ENCODE data around the genes LSM14B, SS18L1 and CABLES2.

DNA sequence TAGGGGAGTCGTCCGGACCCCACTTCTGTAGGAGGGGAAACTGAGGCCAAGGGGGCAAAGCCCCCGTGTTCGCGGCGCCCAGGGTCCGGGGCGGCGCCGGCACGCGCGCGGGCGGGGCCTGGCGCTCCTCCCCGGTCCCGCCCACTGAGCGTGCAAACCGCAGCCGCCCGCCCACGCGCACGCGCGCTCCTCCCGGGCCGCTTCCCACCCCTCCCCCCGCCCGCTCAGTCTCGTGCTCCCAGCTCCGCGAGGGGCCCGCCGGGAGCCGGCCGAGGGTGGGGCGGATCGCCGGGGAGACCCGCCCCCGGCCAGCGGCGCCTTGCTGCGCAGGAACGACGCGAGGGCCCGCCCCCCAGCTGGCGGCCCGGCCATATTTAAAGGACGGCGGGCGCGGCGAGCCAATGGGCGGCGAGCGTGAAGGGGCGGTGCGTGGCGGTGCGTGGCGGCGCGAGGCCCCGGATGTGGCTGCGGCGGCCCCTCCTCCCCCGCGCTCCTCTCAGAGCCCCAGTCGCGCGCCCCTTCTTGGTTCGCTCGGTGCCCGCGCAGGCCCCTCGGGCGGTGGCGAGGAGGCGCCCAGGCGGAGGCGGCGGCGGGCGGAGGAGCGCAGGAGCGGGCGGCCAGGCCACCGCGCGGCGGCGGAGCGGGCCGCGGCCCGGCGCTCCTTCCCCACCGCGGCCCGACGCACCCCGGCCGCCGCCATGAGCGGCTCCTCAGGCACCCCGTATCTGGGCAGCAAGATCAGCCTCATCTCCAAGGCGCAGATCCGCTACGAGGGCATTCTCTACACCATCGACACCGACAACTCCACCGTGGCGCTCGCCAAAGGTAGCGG lies at the start of gene LSM14B:
LSM14B (plus strand) TSS at position 507 of the 832 bp plus-strand sequence.
- PRO-cap = bidirectional peak, plus-strand start at position 506 of the sequence, minus-strand start at position 96 of the sequence; bidirectional peak, plus-strand start at position 749 of the sequence, minus-strand start at position 712 of the sequence

GRCh38 chr20:62133098-62133636 lies 10.0 kb downstream of the PSMA7 start:
- PRO-cap = no peak

DNA sequence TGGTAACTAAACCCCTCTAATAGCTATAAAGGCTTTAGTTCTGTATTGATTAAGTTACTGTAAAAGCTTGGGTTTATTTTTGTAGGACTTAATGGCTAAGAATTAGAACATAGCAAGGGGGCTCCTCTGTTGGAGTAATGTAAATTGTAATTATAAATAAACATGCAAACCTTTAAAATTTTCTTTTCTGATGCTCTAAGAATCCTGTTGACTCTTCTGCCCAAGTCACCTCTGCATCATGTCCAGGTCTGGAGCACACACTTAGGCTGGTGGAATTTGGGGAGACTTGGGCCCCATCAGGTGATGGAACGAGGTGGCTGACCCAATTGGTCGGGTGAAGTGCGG lies 8.0 kb downstream of the PSMA7 start:
- PRO-cap = no peak

- PRO-cap = bidirectional peak, plus-strand start at chr20:62143756, minus-strand start at chr20:62143343
Measured at GRCh38 chr20:62143672-62143997, at the start of gene SS18L1. TSS of gene SS18L1 (plus strand) at chr20:62143769.

DNA sequence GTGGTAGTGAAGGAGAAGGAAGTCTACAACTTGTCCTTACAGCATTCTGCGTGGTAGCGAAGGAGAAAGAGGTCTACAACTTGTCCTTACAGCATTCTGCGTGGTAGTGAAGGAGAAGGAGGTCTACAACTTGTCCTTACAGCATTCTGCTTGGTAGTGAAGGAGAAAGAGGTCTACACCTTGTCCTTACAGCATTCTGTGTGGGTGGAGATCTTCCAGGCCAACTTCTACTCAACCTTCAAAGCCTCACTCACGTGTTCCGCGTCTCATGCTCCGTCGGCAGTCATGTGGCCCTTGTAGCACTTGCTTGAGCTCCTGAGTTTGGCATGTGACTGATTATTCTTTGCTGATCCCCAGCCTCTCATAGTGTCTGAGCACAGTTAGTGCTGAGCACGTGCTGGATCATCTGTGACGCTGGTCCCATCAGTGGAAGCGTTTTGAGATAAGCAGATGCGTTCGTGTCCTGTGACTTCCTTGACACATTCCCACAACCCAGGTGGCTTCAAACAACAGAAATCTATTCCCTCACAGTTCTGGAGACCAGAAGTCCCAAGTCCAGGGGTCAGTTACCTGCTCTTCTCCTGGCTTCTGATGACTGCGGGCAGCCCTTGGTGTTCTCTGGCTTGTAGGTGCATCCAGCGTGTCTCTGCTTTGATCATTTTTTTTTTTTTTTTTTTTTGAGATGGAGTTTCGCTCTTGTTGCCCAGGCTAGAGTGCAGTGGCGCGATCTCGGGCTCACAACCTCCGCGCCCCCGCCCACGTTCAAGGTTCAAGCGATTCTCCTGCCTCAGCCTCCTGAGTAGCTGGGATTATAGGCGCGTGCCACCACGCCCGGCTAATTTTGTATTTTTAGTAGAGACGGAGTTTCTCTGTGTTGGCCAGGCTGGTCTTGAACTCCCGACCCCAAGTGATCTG lies 2.6 kb downstream of the SS18L1 start:
- PRO-cap = no peak

DNA sequence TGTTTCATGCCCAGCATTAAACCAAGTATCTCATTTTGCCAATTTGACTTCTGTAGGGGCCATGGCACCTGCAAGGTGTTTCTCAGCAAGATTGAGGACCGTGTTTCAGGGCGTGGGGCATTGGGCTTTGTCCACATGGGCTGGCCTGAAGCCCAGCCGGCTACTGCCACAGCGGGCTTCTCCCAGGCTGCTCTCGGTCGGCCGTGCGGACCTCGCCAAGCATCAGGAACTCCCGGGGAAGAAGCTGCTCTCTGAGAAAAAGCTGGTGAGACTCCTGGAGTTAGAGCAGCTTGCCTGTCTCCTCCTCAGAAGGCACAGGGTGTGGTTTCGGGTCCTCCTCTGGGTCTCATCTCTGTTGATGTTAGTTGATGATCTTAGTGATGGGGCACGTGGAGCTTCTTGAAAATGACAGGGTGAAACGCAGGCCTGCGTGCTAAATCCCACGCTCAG lies 10.6 kb downstream of the MTG2 start:
- PRO-cap = no peak

- PRO-cap = no peak
Measured at GRCh38 chr20:62234830-62235526, 3.3 kb upstream of the OSBPL2 start.

GRCh38 chr20:62274430-62275110 lies 28.2 kb upstream of the ADRM1 start:
- PRO-cap = no peak

GRCh38 chr20:62283230-62283639 lies 19.6 kb upstream of the ADRM1 start:
- PRO-cap = no peak

GRCh38 chr20:62321646-62321912 lies 18.8 kb downstream of the ADRM1 start:
- PRO-cap = no peak

DNA sequence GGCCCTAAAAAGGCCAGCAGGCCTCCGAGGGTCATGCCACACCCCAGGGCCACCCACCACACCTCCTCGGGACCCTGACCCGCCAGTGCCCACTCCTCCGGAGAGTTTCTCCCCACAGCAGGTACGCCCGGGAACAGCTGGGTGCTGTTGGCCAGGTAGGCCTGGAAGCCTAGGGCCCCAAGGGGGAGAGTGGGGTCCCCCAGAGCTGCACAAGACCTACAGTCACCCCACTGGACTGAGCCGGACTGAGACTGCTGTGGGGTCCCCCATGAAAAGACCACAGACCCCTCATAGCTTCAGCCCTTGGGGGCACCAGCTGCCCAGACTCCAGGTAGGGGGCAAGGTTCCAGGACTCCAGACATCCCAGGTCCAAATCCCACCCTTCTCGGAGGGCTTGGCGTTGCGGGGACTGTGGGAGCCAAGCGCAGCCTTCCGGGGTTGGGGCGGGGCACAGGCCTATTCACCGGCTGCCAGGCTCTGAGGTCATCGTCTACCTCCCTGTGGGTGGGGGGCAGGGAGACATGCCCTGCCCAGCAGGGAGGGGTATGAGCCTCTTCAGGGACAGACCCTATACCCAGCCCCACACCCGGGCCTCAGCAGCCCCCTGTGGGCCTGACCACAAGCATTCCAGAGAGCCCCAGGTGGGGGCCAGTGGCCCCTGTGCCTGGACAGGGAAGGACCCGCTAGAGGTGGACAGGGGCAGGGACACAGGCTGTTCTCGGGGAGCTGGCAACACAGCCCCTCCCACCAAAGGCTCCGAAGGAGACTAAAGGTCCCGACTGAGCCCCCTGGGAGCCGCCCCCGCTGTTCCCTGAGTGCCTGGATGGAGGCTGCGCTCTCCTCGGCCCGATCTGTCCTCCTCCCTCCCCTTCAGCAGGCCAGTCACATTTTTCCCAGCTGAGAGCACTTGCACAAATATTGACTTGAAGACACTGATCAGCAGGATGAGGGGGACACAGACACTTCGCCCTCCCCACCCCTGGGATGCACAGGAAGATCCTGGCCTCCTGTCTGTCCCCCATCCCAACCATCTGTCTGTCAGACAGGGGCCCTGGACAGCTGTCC lies 11.6 kb downstream of the LAMA5 start:
- PRO-cap = no peak

GRCh38 chr20:62357044-62357619 lies 10.0 kb downstream of the LAMA5 start:
- PRO-cap = no peak

- PRO-cap = no peak
Measured at GRCh38 chr20:62366282-62366896, 723 bp downstream of the LAMA5 start.

DNA sequence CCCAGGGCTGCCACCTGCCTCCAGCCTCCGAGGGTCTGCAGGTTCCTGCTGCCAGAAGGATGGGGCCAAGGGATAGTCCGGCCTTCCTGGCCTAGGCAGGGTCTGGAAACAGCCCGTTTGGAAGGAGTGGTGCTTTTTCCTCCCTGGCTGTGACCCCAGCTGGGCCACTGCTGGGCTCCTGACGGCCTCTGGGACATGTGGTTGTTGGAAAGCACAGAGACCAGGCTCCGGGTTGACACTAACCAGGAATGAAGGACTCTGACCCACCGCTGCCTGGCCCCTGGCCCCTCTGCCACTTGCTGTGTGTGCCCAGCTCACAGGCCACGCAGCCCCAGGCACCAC lies 3.8 kb upstream of the LAMA5 start:
- PRO-cap = no peak

- PRO-cap = no peak
Measured at GRCh38 chr20:62372252-62372709, 5.2 kb upstream of the LAMA5 start.

DNA sequence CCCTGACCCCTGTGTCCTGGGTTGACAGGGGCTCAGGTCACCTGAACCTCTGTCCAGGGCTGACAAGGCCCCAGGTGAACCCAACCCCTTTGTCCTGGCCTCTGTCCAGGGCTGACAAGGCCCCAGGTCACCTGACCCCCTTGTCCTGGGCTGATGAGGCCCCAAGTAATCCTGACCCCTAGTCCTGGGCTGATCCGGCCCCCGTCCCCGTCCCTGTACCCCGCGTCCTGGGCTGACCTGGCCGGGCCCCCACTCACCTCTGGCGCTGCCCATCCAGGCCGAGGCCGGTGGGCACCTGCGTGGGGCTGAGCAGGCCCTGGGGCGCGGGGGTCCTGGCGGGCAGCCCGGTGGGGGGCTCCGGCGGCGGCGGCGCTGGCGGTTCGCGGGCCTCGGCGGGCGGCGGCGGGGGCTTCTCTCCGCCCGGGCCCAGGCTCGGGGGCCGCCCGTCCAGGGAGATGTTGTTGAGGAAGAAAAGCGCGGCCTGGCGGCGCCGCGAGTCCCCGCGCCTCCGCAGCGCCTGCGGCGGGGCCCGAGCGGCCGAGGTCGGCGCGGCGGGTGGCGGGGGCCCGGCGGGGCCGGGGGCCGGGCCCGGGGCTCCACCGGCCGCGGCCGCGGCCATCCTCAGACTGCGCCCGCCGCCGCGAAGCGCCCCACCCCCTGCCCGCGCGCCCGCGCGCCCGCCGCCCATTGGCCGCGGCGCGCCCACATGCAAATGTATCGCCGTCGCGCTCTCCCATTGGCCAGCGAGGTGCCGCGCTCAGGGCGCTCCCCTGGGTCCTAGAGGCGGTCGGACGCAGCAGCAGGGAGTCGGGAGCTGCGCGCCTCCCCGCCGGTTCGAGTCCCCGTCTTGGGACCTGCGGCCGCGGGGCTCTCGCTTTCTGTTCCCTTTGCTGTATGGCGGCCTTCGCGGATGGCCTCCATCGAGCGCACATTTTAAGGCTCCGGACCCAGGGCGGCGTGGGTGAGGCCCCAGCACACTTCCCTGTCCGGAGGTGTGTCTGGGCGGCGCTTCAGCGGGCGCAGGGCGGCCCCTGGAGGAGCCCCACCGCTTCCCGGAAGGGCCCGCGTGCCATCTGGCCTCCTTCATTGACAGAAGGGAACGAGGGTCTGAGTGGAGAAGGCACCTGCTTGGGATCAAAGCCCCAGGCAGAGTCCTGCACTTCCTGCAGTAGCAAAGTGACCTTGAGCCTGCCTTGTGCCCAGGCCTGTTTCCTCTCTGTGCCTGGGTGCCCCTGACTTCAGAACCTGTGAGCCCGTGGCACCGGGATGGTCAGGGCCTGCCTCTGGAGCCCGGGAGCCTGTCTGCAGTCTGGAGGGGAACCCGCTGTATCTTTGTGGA lies at the start of gene CABLES2:
CABLES2 (minus strand) TSS at position 628 of the 1,339 bp plus-strand sequence.
- PRO-cap = bidirectional peak, plus-strand start at position 780 of the sequence, minus-strand start at position 629 of the sequence; bidirectional peak, plus-strand start at position 1,091 of the sequence, minus-strand start at position 1,076 of the sequence; unidirectional peak, plus-strand start at position 1,091 of the sequence; unidirectional peak, plus-strand start at position 1,163 of the sequence

DNA sequence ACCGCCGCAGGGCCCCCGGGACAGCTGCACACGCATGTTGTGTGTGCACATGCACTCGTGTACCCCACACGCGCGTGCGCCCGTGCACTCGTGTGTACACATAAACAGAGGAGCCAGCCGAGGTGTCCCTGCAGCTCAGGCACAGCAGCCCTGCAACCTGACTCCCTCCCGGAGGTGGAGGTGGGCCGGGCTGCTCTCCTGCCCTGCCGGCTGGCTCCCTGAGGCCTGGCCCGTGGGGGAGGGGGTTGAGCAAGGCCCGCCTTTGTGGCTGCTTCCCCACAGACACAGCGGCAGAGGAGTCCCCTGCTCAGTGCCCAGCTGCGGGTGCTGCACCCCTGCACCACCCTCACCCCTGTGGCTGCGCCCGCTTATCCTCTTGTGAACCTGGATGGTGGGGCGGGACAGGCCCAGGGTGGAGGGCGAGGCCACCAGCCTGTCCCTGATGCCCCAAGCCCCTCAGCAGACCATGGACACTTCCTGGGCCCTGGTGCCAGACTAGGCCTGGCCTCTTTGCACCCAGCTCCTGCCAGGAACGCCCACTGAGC lies 550 bp downstream of the RBBP8NL start:
- PRO-cap = no peak

DNA sequence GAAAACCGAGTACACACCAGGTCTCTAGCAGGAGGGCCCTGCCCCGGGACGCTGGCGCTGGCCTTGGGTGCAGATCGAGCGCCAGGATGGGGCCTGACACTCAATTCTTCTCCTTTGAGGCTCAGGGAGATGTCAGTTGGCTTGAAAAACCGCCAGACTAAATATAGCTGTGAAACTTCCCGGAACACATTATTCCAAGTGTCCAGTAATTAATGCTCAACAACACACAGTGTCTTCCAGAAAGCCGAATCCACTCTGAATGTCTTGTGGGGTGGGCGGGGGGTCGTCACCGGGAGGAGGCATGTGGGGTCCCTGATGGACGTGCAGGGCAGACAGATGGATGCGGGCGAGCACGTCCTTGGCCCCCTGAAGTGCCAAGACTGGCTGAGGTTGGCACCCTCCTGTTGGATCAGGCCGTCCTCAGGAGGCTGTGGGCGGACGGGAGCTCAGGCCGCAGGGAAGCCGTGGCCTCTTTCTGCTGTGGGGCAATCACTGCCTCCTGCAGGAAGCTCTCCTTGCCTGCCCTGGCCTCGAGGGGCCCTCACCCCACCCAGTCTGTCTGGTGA lies 19.3 kb upstream of the GATA5 start:
- PRO-cap = no peak

DNA sequence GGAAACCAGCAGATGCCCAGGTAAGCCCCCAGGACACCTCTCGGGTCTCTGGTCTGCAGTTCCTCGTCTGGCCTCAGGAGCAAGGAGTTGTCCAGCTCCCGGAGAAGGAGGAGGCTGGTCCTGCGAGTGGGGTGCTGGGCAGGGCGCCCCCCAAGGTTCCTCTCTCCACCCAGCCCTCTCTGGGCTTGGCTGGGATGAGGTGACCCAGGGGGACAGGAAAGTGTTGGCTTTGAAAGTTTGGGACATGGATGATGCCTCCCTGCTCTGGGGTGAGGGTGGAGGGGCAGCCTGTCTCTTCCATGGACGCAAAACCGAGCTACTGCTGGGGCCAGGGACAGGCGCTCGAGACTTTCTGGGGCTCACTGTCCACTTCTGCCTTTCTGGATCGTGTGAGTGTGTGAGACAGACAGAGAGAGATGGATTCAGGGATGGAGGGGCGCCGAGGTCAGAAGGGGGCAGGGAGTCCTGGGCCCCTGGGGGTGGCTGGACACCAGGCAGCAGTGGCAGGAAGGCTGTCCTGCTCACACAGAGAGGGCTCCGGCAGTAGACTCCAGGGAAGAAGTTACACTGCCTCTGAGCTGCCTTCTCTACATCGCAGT lies 78.0 kb upstream of the GATA5 start:
- PRO-cap = no peak

DNA sequence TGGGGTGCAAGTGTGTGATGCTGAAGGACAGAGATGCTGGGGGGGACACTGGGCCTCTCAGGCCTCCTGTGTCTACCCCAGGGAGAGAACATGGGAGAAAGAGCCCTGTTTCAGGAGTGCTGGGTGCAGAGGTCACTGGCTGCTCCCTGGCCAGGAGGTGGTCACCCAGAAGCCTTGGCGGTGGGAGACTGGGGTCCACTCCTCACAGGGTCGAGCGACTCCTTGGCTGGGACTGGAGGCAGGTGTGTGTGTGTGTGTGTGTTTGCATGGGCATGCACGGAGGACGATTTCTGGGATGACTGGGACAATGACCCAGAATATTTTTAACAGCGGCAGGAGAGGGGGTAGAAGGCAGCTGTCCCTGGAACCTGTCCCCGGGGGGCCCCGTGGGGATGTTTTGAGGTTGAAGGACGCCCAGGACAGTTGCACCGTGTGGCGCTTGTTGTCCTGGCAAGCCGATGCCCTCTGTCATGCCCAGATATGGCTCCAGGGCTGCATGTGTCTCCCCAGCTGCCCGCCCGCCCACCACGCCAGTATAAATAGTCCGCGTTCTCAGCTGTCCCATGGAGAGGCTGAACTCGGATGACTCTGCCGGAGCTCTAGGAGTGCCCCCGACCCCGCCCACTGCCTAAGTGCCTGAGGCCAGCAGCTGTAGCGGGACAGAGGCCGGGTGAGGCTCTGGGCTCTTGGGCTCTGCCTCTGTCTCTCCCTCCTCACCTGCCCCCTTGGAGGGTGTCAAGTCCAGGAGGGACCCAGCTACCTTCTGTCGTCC lies 82.8 kb upstream of the GATA5 start:
- PRO-cap = no peak

Measured in LUHMES (cell line).